M059J (cell line): ENCODE results near the genes NUP214, GFI1B and RALGDS.

DNA sequence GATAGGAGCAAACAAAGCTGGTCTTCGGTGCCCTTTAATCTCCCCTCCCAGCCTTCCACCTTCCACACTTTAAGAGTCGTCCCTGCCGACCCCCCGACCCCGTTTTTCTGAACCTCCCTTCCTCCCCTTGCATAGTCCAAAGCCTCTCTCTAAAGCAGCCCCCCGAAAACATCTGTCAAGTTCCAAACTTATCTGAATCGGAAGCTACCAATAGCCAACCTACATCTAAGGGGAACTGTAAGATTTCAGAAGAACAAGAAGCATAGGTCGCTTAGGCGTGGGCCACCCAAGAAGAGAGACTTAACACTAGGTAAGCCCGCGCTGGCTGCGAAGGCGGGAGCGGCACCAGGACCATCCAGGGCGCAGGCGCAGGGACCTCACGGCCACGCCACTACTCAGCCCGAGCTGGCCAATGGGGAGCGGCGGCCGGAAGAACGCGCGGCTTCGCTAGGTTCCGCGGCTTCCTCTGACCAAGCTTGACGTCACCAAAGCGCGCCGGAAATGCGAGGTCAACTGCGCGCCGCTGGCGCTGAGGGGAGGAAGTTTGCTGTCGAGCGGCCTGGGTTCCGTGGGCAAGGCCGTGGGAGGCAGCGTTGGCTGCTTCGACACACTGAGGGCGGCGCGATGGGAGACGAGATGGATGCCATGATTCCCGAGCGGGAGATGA lies at the start of gene NUP214:
Gene NUP214, plus strand, starts transcription at position 506 of the 667 bp plus-strand sequence.
- RAMPAGE, long total RNA: no peak

DNA sequence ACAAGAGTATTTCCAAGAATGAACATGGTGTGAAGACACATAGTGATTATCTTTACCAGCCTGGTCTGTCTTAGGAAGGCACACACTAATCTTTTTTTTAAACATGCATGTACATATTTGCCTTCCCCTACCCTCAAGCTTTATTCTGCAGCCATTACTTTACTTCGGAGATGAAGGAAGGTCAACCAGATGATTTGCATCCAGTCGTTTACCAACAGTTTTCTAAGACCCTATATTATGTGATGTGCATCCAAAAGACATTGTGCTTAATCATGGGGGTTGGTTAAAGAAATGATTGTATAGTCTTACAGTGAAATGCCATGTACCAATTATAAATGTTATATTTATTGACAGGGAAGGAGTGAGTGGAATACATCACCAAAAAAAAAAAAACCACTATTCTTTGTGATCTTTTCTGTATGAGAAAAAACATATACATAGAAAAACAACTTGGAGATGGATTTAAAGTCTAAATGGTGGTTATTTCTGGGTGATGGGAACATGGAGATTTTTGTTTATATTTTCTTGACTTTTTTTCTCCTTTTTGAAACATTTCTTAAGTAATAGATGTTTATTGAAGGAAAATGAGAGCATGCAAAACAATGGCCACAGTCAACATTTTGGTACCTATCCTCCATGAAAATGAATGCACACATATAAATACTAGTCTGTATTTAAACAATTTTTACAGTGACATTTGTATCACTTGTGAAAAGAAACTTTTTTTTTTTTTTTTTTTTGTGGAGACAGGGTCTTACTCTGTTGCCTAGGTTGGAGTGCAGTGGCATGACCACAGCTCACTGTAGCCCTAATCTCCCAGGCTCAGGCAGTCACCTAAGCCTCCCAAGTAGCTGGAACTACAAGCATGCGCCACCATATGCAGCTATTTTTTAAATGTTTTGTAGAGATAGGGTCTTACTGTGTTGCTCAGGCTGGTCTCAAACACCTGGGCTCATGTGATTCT lies 15.7 kb downstream of the NUP214 start:
- RAMPAGE, long total RNA: no peak

GRCh38 chr9:131144069-131145215 lies 19.1 kb downstream of the NUP214 start:
- RAMPAGE, long total RNA: no peak

GRCh38 chr9:131393017-131393566 lies 794 bp upstream of the PRRC2B start:
- RAMPAGE, long total RNA: no peak

- RAMPAGE, long total RNA: no peak
Measured at GRCh38 chr9:131402142-131402581, 8.3 kb downstream of the PRRC2B start.

- RAMPAGE, long total RNA: no peak
Measured at GRCh38 chr9:131475129-131475736, 27.5 kb upstream of the POMT1 start.

GRCh38 chr9:131500343-131500846 lies 2.3 kb upstream of the POMT1 start:
- RAMPAGE, long total RNA: no peak

GRCh38 chr9:131642178-131643112 lies 97.1 kb downstream of the PRRT1B start:
- RAMPAGE, long total RNA: no peak

- RAMPAGE, long total RNA: no peak
Measured at GRCh38 chr9:131731468-131732638, 8.0 kb downstream of the RAPGEF1 start.

DNA sequence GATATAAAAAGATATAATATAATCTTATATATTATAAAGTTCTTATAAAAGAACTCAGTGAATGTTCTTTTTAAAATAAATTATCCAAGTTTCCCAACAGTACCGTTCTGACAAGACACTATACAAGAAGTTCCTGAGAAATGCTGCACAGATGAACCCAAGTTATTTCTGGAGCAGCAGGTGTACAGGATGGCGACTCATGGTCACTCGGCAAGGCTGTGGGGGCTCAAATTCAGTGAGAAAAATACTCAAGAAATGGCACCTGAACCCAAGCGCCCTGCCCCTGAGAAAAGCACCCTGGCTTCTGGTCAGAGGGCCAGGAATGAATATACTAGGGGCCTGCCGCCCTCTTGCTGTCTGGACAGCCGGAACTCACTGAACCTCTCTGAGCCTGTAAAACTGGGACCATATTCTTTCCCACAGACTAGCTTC lies 1.6 kb downstream of the RAPGEF1 start:
- RAMPAGE, long total RNA: no peak

DNA sequence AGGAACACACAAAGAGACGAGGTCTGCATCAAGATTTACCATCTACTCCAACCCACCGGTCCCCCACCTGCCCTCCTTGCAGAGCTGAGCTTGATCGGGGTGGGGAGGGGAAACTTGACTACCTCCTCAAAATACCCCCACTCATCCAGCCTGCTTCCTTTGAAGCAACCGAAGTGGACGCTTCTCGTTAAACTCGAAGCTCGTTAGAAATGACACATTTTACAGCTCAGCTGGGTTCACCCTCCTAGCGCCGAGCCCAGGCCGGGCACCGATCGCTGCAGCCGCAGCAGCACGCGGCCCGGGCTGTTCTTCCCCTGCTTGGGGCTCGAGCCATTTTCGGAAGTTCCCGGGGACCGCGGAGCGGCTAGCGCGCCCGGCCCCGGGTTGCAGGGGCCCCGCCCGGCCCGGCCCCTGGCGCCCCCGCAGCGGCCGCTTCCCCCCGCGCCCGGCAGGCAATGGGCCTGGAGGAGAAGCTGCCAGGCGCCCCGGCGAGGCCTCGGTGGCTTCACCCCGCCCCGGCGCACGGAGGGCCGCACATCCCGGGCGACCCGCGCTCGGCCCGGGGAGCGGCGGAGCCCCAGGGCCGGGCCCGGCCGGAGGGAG lies 630 bp downstream of the RAPGEF1 start:
- RAMPAGE, long total RNA: no peak

- RAMPAGE, long total RNA: no peak
Measured at GRCh38 chr9:132327992-132328629, 26.7 kb downstream of the SETX start.

DNA sequence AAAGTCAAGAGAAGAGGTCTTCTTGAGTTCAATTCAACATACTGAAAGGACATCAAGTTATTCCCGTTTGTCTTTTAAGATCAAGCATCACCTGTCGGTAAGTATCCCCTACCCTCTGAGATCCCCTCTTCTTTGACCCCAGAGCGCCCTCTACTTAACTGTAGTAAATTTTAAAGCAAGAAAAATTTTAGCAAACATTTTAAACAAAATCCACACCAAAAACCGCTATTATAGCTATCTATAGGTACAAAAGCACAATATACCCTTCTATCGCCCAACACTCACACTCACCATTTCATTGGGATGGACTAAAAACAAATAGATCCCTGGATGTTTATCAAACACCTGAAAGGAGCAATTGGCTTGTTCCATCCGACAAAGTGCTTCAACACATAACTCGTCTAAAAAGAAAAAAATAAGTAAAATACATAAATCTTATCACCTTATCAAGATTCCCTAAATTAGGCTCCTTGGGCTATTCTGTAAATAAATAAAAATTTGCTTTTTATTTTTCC lies 12.3 kb downstream of the SETX start:
- RAMPAGE, long total RNA: no peak

DNA sequence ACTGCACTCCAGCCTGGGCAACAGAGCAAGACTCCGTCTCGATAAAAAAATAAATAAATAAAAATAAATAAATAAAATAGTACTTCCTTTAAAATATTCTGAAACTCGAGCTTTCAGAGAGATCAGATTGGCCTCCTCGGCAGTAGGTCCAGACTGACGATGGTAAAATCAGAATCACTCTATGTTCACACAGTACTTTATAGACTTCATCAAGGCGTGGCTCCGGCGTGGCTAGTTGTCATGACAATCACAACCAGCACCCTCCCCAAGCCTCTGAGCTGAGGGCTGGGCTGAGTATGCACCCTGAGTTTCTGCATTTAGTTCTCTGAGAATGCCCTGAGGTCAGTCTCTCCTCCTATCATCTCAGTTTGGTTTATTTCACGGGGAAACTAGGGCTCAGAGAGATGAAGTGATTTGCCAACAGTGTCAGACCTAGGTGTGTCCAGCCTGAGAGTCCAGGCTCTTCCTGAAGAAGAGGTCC lies 43.3 kb upstream of the BARHL1 start:
- RAMPAGE, long total RNA: no peak

GRCh38 chr9:132671904-132672797 lies 1.9 kb downstream of the GTF3C4 start:
- RAMPAGE, long total RNA: no peak

DNA sequence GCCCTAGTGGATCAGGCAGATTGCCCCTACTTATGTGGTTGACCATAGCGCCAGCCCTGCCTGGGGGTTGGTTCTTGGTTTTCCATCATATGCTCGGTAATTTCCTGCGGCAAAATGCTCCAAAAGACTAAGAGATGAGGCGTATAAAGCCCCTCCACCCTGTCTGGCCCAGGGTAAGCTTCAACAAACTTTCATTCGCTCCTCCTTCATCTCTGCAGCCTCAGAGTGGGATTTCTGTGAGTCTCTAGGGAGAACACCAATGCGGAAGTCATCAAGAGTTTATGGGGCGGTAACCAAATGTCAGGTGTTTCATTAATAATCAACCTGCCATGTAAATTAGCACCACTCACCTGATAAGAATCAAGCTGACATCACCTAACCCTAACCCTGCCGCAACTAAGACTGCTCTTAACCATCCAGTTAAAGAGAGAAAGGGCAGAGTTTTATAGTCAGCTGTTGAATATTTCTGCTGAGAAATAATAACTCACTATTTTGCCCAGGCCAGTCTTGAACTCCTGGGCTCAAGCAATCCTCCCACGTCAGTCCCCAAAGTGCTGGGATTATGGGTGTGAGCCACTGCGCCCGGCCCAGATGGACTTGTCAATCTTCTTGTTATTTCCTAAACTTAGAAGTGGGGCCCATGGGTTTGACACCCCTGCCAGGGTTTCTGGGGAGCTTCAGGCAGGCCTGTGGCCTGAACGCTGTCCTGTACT lies 7.8 kb upstream of the GFI1B start:
- RAMPAGE, long total RNA: no peak

DNA sequence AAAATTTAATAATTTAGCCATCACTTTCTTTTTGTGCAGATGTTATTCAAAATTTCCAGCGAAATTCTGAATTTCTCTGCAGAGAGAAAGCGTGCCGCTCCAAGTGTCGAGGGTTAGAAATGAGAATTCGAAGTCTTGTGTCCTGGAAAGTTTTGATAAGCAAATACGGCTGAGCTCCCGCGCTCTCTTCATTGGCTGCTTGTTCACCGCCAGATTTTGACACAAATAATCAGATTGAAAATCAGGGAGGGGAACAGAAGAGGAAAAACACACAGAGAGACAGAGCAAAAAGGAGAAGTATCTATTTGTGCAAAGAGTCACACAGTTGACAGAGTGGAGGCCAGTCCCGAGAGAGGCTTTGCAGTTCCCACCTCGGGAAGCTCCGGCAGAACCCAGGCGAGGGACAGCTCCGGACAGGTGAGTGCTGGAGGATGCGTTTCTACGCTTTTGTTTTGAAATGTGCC lies at the start of gene GFI1B:
Gene GFI1B, plus strand, starts transcription at position 270 of the 464 bp plus-strand sequence.
- RAMPAGE, long total RNA: no peak

DNA sequence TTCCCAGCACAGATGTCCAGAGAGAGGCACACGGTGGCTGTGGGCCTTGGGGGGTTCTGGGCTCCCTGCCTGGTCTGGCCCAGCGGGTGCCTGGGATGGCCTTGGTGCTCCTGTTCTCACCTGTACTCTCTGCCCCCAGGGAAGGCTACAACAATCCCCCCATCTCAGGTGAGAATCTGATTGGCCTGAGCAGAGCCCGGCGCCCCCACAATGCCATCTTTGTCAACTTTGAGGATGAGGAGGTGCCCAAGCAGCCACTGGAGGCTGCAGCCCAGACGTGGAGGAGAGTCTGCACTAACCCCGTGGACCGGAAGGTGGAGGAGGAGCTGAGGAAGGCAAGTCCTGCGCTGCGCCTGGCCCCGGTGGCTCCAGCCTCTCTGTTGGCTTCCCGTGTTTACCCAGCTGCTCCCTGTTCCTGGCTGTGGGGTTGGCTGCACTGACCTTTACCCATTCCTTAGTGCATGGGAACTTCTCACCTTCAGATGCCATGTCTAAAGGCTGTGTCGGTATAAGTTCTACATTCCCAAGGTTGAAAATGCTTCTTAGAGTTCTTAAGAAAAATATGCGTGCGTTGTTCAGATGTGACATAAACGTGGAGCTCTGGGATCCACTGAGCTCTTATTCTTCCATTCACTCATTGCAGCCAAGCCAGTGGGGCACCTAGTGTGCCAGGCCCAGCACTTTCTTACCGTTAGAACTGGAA lies 11.0 kb upstream of the CEL start:
- RAMPAGE, long total RNA: no peak

GRCh38 chr9:133055708-133056247 lies 6.0 kb upstream of the CEL start:
- RAMPAGE, long total RNA: no peak

GRCh38 chr9:133120845-133121380 lies at the start of gene RALGDS:
RALGDS (minus strand) TSS chr9:133121240.
- RAMPAGE, long total RNA: no peak